Measurements from ENCODE around the gene ACKR3.

- PRO-cap, result no peak
Observed at GRCh38 chr2:235589452-235589866, 95.6 kb downstream of the AGAP1 start.

DNA sequence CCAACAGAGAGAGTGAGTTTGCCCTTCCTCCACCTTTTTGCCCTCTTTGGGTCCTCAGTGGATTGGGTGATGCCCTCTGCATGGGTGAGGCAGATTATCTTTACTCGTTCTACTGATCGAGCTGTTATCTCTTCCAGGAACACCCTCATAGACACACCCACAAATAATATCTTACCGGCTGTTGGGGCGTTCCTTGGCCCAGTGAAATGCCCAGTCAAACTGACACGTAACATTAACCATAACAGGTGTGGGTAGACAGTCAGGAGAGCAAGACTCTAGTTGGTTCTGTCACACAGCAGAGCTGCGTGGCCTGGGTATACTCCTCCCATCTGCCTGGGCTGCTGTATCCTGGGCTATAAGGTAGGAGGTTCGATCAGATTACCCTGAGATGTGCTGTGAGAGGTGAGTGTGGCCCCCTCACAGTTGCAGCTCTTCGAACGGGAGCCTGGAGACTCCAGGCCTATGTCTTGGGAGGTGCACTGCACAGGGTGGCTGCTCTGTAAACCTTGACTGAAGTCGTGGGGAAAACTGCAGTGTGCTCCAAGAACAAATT is 144.1 kb downstream of the AGAP1 start:
- PRO-cap, result no peak

DNA sequence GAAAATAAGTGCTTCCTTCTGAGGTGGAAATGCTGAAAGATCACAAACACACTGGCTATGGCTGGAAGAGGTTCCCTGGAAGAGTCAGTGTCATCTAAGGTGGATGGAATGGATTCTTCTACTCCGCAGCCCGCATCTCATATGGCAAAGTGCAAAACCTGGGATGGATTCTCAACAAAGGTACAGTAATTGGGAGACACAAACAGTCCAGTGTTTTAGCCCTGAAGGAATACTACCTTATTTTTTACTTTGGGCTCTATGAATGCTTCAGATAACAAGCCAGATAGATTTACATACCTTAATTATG is 172.6 kb downstream of the AGAP1 start:
- PRO-cap, result no peak

DNA sequence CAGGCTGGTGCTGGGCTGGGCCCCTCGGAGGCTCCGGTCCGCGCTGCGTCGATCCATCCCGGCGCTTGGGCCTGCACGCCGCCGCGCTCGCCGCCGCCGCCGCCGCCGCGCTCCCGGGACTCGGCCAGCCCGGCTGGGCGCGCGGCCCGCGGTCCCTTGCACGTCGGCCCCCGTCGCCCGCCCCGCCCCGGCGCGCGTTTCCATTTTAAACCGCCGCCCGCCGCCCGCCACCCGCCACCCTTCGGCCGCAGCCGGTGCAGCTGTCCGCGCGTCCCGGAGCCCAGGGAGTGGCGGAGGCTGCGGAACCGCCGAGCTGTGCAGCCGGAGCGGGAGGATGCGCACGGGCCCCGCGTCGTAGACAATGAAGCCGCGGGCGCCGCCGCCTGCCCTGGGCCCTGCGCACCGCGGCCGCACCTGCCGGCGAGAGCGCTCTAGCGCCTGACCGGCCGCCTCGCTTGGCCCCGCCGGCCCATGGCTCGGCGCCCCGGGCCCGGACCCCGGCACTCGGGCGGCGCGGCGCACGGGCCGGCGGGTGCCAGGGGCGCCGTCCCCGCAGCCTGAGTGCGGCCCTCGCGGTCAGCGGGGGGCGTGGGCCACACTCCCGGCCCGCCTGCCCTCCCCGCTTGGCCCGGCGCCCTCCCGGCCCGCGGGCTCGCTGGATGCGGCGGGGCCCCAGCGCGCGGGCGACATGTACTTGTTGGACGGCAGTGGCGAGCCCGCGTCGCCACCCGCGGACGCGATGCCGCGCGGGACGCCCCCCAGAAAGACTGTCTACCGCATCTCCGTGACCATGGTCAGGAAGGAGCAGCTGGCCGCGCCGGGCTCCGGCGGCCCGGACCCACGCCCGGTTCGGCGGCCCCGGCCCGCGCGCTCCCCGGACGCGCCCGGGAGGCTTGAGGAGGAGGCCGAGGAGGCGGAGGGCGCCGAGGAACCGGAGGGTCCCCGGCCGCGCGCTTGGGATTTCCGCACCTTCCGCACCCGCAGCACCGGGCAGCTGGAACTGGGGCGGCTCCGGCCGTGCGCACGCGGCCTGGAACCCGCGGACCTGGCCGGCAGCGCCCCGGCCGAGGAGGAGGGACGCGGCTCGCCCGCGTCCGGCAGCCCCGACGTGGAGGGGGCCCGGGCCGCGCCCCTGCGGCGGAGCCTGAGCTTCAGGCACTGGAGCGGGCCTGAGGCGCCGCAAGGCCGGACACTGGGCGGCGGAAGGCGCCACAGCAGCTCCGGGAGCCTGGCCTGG is 176.0 kb downstream of the AGAP1 start:
- PRO-cap, result unidirectional peak, plus-strand start at position 237 of the sequence

DNA sequence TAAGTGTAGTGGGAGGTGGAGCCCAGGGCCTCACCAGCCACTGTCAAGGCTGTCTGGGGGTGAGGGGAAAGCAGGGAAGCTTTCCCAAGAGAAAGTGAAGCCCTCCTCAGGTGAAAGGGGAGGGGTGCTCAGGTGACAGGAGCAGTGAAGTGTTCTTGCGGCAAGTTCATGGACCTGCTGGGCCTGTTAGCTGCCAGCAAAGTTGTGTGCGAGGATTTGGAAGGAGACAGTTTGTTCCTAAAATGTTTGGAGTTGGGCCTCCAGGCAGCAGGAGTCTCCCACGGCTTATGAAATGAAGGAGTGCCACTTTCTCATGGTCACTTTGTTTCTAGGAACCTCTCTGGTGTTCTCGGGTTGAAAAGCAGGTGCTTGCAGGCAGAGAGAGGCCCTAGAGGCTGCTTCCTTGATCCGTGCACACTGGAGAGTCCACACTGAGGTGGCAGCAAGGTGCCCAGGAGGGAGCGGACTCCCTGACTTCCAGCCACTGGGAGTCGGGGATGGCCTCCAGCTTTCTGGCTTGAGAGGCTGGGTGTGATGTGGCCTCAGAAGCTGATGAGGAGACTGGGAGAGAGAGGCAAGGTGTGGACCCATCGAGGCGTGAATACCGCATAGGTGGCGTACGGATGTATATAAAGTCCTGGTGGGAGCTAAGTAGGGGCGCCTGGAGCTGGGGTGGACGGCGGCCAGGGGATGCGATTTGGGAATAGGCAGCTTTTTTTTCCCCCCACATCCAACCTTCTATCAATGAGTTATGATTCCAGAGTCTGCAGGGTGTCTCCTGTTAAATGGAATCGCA is 221.7 kb downstream of the AGAP1 start:
- PRO-cap, result no peak

DNA sequence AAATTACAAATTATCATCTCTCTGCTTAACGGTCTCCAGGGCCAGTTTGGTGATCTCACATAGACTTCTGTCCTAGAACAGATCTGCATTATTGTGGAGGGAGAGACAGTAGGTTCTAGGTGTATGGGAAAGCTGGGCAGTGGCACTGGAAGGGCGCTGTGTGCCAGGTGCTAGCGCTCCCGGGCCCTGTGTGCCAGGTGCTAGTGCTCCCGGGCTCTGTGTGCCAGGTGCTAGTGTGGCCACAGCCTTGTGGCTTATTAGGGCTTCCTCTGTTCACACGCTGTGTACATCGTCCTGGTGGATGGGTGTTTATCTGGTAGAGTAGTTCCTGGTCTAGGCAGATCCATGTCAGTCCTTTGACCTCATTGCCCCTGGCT is 263.3 kb downstream of the AGAP1 start:
- PRO-cap, result no peak

DNA sequence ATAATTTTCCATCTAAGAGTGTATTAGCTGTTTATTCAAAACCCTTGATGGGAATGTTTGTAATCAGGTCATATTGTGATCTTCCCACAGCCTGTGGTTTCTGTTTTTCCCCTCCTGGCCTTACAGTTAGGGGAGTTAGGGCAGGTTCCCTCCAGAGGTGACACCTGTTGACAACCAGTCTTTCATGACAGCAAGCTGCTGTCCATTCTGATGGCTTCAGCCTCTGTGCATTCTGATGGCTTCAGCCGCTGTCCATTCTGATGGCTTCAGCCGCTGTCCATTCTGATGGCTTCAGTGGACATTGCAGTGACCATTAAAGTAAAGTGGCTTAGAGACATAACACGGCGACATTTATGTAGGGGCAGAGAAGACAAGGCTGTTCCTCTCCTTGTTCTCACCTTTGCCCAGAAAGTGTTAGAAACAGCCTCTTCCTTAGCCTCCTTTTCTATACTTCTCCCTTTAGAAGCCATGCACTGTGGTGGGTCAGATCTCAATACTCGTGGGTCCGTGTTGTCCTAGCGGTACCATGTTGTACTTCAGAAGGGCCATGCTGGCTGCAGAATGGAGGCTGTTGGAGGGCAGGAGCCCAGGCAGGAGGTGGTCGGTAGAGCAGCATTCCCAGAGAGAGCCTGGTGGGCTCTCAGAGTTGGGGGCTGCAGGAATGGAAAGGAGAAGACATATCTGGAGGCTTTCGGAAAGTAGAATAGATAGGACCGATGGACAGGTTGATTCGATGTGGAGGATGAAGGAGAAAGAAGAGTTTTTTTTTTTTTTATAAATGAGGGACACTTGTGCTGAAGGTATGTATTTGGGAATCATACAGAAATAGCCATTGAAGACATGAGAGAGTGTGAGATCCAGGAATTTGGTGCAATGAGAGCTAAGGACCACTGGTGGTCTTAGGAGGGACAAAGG is 327.9 kb downstream of the GBX2 start:
- PRO-cap, result no peak

- PRO-cap, result no peak
Observed at GRCh38 chr2:236167022-236168093, 828 bp downstream of the GBX2 start.

DNA sequence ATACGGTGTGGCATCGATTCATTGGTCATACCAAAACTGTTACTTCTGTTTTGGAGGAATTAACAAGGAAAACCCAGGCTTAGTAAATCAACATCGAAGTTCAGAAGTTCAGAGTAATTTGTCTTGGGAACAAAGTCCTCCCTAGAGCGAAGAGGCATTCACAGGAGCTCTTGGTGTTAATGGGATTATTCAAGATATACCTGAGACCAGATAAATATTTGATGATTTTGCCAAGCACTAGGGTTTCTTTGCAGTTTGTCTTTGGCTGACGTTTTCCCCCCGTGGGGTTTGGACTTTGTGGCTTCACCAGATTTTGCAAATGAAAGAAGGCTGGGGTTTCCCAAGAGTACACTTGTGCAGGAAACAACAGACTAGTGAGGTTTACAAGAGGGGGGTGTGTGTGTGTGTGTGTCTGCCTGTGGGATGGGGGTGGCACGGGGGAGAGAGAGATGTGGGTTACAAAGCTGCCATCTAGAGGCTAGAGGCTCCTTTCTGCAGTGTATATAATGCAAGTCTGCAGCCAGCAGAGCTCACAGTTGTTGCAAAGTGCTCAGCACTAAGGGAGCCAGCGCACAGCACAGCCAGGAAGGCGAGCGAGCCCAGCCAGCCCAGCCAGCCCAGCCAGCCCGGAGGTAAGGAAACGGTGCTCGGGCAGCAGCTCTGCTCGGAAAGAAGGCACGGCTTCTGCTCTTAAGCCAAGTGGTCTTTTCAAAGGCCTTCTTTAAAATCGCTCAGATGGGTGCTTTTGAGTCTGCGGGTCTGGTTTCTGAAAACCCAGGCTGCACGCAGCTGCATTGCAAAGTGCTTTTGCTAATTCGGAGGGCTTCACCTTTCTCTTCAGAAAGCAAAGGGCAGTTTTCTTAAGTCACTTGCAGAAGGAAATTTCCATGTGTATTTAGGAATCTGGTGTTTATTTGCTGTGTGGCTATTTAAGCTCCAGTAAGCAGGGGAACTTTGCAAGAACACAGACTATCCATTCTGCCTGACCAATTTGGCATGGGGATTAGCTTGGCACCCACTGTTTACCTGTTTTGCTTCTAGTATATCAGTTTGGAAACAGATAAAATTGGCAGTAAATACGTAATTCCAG is at the start of gene ACKR3:
Gene ACKR3, plus strand, starts transcription at position 533 of the 1,090 bp plus-strand sequence.
- PRO-cap, result bidirectional peak, plus-strand start at position 533 of the sequence, minus-strand start at position 287 of the sequence

DNA sequence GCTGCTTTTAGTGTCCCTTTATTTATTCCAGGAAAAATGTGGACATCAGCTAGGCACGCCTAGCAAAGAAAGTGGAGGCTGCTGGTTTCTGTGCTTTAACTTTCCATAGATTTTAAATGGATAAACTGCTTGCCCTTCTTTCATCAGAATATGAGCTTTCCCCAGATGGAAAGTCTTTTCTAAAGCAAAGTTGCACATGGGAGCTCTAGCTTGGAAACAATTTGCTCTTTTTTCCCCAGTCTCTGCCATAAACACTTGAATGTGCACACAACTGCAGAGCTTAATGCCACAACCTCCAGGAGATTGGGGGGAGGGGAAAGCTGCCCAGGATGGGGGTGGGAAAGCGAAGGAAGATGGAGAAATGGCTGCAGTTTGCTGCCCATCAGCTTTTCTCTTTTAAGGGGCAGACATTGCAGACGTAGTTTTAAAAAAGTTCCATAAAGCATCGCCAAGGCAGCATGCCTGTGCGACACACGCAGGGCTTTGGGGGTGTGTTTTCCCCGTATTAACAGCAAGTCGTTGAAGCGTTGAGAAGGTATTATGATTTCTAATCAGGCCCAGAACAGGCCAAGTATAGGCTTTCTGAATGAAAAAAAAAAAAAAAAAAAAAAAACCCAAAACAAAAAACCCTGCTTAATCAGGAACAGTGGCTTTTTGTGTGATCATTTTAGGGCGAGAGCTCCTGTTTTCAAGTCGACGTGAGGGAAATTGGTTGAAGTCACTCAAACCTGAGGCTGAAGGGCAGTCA is 1.6 kb downstream of the ACKR3 start:
- PRO-cap, result bidirectional peak, plus-strand start at position 346 of the sequence, minus-strand start at position 282 of the sequence

DNA sequence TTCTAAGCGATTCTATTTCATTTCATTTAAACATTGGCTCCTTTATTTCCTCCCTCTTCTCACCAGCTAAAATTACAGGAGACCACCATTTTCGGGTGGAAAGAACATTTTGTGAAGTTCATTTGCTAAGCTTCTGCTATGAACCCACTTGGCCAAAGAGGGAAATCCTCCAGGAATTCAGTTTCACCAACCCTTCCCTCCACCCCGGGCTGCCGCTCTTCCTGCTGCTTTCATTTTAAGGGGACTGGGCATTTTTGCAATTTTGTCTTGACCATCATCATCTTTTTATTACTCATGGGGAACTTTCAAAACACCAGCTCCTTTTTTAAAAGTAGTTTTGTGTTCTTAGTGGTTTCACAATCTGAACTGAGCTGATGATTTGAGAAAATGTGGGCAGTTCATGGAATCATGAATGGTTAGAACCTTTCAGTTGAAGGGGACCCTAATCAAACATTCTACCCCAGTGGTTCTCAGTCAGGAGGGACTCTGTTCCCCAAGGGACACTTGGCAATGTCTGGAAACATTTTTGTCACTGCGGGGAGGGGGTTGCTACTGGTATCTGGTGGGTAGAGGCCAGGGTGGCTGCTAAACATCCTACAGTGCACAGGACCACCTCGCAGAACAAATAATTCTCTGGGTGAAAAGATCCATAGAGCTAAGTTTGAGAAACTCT is 92.7 kb downstream of the ACKR3 start:
- PRO-cap, result no peak

GRCh38 chr2:236776460-236776982 is 206.9 kb downstream of the ACKR3 start:
- PRO-cap, result no peak

DNA sequence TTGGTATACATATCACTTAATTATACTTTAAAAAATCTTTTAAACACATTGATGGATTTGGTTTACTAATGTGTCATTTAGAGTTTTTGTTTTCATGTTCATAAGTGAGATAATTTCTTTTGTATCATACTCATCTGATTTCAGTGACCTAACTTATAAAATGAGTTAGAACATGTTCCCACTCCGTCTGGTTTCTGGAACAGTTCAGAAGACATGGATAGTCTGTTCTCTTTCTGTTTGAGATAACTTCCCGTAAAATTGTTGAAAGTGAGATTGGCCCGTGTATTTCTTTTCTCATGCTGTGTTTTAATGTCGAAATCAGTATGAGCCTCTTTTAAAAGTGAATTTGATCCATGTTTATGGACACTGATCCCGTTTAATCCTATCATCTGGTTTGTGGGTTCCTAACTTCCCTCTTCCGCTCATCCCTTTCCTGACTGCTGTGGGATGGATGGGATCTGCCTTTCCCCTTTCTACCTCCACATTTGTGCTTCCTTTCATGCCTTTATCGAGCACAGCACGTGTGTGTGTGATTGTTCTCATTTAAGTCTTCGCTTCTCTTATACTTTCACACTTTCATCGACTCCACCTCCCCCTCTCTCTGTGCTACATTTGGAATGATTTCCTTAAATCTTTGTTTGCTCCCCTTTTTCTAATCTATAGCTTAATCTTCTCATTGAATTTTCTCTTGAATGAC is 78.9 kb downstream of the COPS8 start:
- PRO-cap, result no peak

DNA sequence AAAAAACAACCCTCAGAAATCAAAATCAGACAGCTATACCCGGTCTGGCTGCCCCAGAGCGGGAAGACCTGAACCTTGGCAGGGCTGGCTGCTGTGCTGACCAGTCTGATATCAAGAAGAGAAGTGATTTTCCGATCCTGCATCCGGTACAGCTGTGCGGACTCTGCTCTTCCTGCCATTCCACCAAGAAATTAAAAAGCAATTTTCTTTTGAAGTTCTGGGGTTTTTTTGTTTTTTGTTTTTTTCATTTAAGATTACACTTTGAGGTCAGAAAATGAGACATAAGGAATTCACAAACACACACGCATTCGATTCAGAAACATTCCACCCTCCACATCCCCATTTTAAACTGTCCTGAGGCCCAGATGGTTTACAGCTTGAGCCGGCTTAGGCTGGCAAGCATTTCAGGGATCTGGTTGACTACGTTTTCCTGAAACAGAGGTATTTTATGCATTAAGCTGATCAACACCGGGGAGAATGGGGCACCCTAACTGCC is 156.5 kb downstream of the COL6A3 start:
- PRO-cap, result no peak

DNA sequence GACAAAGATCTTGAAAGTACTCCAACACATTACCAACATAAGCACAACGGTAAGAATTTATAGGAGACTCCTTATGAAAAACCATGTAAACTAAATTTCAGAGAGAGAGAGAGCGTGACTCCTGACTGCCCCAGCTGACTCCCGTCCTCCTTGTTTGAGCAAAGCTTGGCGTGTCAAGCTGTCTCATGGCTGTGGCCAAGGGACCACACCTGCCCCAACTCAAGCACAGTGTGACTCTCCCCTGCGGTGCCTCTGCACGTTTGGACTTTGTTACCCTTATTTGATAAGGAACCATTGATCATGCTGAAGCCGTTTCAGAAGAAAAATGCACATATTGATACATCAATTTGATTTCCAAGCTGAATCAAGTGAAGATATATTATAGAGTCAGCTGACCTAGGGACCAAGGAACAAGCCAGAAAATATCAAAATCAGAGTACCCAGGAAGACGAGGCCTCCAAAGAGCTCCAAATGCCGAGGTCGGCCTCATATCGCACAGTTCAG is 124.8 kb downstream of the COL6A3 start:
- PRO-cap, result no peak

- PRO-cap, result no peak
Observed at GRCh38 chr2:237310349-237310655, 103.7 kb downstream of the COL6A3 start.

DNA sequence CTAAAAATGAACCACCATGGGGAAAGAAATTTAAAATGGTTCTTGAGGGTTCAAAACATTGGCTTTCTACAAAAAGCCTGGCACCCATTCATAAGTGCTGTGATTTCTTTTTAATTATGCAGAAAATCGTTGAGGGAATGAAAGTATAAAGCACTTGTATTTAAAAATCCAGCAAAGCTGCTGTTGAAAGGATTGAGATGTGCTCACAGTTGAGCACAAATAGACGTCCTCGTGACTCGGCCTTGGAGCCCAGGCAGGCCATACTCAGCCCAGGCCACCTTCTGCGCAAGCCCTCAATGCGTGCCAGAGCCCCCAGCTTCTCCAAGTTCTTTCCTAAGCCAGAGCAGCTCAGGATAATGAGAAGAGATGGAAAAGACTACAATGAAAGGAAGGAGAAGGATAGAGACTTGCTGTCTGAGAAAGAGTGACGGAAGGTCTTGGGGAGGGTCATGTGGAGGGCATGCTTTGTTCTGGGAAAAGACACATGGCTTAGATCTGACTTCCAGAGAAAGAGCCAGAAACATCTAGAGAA is 92.8 kb downstream of the COL6A3 start:
- PRO-cap, result no peak

DNA sequence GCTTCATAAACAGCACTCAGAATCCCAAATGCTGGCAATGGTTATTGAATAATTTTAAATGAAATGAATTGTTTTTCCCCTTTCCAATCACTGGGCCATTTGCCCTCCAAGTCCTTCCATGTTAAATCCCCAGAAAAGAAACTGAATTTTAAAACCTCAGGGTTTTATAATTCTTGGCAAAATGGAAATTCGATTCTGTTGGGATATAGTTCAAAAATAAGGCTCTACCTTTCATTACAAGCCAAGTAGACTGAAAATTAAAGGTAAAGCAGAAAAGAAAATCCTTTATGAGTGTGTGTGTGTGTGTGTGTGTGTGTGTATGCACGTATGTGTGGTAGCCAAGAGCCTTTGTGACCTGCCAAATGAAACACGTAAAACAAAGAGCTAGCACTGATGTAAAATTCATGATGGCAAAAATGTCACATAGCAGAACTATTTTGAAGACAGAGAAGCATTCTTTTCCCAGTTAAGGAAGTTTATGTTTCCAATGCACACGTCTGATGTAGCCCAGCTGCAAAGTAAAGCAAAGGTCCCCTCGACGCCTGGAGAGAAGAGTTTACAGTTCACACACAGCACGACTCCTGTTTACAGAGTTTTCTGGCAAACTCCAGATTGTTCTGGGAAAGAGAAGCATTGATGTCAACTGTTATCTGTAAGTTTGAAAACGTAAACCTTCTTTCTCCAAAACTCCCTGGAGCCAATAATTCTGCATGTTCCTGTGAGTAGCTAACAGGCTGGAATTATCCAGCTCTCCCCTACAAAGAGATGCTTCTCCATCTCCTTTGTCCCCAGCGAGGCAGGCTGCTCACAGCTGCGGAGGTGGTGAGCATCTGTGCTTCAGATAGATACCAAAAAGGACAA is 87.8 kb downstream of the COL6A3 start:
- PRO-cap, result no peak

DNA sequence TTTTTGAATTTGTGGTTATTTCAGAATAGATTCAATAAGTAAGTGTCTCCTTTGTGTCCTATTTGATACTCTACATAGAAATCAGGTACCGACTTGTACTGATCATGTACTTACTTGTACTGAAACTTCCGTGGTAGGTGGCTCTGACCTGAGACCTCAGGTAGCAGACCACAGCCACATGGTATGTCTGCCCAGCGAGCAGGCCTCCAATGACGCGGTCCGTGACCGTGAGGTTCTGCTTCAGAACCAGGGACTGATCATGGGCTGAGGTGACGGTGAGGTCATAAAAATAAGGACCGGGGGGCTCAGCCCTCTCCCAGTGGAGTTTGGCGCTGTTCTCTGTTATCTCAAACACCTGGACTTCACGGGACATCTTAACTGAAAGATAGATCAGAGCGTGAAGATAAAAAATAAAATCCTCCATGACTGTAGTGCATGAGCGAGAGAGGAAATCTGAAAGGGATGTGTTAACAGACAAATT is 79.4 kb downstream of the COL6A3 start:
- PRO-cap, result no peak

DNA sequence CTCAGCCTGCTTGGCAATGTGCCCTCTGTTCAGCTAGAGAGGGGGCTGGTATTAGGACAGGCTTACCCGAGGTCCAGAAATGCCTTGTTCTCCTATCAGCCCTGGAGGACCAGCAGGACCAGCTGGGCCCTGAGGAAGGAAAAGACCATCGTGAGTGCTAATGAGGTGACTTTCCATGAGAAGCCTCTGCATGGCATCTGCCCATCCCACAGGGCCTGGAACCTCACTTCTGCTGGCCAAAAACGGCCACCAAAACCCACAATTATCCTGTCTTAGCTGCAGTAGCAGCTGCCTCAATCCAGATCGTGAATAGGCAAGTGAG is 61.5 kb downstream of the COL6A3 start:
- PRO-cap, result no peak

All from pulmonary artery (tissue), 1 donor.